ENCODE results near the gene PDE9A.

GRCh38 chr21:42580358-42580907 lies 66.8 kb downstream of the SLC37A1 start:
- PRO-cap, result no peak
- RRBS, result no CpG with 5 or more reads among the region's 16 CpGs

DNA sequence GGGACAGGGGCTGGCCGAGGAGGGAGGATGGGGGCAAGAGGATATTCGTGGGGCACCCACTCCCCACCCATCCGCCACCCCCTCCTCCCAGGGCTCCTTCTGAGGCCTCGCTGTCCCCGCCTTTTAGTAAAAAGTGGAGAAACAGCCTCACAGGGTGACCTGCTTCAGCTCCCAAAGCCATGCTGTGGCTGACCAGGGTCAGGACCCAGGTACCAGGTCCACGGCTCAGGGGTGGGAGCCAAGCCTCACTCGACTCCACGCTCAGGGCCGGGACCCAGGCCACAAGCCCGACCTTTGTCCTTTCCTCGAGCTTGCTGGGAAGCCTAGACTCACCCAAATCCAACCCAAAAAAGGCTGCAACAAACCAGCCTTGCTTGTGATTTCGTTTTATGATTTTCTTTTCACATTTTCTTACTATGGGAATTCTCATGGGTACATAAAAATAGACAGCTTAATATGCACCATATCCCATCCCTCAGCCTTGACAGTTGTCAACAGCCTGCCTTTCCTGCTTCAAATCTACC lies 59.6 kb upstream of the PDE9A start:
- PRO-cap, result no peak
- RRBS, result no CpG with 5 or more reads among the region's 12 CpGs

GRCh38 chr21:42653325-42654104 lies at the start of gene PDE9A:
TSS of gene PDE9A (plus strand) at chr21:42653621.
- PRO-cap, result bidirectional peak, plus-strand start at chr21:42653621, minus-strand start at chr21:42653469; bidirectional peak, plus-strand start at chr21:42653955, minus-strand start at chr21:42653854
- RRBS, result 2% methylated on average over 43 of the region's 84 CpGs

DNA sequence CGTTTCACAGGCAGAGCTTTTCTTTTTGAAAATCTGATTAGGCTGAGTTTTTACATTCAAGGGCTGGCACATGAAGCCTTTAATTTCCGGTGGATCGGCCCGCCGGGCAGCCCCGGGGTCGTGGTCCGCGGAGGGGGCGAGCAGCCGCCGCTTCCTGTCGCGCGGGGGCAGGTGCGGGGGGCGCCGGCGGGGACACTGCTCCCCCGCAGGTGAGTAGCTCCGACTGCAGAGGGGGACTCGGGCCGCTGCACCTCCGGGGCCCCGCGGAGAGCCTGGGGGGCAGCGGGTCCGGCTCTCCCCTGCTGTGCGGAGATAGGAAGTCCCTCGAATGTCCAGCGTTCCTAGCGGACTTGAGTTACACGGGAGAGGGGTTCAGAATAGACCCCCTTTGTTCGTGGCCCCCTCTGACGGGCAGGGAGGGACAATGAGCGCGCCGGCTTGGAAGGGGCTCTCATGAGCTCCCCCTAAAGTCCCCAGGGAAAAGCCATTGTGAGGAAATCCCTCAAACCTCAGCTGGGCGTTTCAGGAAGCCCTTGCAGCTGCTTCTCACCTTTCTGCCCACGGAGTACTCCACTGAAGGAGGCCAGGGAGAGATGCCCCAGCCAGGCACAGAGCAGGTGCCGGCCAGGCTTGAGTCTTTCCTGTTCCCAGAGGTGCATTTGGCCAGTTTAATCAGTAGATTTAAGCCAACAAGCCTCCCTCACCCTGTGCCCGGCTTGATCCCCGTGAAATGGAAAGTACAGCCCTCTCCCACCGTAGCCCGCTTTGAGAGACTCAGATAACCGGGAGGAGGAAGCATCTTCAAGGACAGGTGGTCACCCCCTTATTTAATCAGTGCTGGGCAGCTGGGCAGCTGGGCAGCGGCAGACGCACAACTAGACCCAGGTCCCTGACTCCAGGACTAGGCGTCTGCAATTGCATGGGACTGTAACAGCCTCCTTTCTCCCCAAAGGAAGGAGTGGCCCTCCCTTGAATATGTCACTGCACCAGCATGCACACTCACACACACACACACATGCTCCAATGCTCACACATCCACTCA lies 1.0 kb downstream of the PDE9A start:
- PRO-cap, result no peak
- RRBS, result 5% methylated on average over 28 of the region's 49 CpGs

GRCh38 chr21:42689603-42689940 lies 36.2 kb downstream of the PDE9A start:
- PRO-cap, result no peak
- RRBS, result no CpG with 5 or more reads among the region's 8 CpGs

- PRO-cap, result no peak
- RRBS, result no CpG with 5 or more reads among the region's 20 CpGs
Observed at GRCh38 chr21:42703950-42704465, 50.6 kb downstream of the PDE9A start.

DNA sequence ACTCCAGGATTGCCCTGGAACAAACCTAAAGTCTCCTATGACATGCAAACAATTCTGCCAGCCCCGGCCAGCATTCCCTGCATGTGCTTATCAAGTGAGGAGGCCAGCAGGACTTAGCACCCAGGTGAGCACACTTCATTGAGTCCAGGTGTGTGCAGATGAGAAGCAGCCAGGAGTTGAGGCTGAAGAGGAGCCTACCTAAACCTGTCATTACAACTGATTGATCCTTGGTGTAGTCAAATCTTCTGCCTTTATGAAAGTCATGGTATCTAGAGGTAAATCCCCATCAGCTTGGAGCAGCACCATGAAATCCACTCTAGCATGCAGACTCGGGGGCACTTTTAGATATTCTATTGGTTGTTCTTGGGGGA lies 69.8 kb downstream of the PDE9A start:
- PRO-cap, result no peak
- RRBS, result 35% methylated on average over 1 of the region's 2 CpGs

GRCh38 chr21:43188670-43189282 lies 20.0 kb downstream of the CRYAA start:
- PRO-cap, result no peak
- RRBS, result 19% methylated on average over 4 of the region's 16 CpGs

DNA sequence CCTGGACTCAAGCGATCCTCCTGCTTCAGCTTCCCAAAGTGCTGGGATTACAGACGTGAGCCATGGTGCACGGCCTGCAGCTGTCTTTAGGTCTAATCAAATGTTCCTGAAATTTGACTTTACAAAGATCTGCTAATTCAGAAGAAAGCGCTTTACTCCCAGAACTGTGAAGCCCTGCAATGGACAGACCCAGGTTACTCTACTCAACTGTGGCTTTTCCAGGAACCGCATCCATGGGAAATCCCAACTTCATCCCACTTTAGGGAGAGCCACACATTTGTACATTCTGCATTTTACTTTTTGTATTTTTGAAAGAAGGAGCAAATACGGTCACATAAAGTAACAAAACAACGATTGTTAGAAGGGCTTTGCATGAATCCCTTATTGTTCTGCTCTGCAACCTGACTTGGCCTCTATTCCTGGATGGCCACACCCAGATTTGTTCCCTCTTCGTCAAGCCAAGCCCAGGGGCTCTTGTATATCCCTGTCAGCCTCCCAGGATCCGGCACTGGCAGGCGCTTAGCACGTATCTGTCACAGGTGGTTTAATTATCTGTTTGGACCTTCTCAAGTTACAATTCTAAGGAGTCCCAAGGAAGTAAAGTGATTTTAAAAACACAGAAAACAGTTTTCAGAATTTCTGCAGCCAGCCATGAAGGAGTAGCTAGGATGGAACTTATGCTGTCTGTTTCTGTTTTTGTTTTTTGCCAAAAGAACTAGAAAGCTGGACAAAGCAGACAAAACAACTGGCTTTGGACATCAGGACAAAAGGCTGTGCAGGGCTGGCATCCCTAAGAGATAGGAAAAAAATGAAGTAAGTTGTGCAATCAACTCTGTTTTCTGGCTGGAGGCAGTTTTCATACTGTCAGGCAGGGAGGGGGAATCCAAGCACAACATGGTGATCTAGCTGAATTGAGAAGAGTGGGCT lies 28.0 kb downstream of the CRYAA start:
- PRO-cap, result no peak
- RRBS, result no CpG with 5 or more reads among the region's 11 CpGs

- PRO-cap, result no peak
- RRBS, result 37% methylated on average over 3 of the region's 23 CpGs
Observed at GRCh38 chr21:43306943-43307698, 119.8 kb downstream of the SIK1 start.

- PRO-cap, result no peak
- RRBS, result no CpG with 5 or more reads among the region's 11 CpGs
Observed at GRCh38 chr21:43337697-43338326, 89.1 kb downstream of the SIK1 start.

DNA sequence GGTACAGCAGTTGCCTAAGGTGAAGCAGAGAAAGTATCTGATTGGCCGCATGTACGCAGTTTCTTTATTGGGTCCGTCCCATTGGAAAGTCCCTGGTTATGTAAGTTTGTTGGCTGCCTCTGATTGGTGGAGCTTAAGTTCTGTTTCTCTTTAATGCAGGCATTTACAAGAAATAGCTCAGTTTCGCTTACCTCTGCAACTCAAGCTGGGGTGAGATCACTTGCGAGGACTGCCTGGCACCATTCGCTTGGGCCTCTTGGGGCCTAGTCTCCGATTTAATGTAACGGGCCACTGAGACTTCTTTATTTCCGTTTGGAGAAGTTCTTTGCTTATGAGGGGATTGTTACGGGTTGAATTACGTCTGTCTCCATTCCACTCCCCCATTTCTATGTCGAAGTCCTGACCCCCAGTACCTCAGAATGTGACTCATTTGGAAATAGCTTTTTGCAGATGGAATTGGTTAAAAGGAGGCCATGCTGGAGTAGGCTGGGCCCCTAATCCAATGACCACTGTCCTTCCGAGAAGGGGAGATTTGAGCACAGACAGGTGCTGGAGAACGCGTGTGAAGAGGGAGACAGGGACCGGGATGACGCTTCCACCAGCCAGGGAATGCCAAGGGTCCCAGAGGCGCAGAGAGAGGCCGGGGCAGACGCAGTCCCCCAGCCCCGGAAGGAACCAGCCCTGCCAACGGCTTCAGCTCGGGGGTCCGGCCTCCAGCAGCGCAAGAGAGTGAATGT lies 73.9 kb downstream of the SIK1 start:
- PRO-cap, result unidirectional peak, plus-strand start at position 219 of the sequence
- RRBS, result 94% methylated on average over 7 of the region's 25 CpGs

DNA sequence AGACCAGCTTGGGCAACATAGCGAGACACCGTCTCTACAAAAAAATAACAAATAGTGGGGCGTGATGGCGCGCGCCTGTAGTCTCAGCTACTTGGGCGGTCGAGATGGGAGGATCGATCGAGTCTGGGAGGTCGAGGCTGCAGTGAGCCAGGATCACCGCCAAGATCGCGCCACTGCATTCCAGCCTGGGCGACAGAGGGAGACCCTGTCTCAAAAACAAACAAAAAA lies 277 bp downstream of the HSF2BP start:
- PRO-cap, result no peak
- RRBS, result no CpG with 5 or more reads among the region's 15 CpGs

GRCh38 chr21:43686378-43687070 lies 27.2 kb downstream of the RRP1B start:
- PRO-cap, result no peak
- RRBS, result no CpG with 5 or more reads among the region's 15 CpGs

DNA sequence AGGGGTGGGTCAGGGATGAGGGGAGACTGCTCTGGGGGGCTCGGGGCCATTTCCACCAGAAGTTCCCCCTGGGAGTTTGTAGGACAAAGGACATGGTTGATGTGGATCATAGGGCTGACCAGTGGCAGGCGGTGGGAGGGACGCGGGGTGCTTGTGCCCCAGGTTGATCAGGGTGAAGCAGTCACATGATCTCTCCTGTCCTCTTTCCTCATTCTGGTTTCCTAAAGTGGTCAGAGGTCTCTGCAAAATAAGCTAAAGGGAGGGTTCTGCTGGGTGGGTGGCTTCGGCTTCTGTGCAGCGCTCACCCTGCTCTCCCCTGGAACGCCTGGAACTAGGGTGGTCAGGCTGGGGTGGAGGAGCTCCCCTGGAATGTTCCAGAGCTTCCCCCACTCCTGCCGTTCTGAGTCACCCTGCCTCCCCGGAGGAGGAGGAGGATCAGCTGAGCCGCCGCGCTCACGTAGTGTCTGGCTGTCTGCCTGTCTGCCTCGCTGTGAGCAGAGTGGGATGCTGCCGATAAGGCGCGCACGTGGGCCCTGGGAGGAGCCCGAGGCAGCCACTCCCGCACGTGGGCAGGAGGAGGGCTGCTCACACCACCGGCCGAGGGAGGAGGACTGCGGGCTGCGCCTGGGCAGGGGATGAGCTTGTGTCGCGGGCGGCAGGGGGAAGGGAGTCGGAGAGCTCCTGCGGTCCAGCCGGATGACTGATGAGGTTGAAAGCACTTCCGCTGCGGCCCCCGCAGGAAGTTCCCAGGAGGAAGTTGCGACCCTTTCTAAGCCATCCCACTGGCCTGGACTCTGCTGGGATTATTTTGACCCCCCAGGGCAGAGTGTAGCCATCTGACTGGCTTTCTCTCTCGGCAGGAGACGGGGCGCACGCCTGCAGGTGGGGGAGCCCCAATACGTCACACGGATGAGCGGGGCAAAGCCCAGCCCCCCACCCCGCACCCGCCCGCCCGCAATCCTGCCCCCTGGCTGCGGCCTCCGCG lies 9.5 kb downstream of the PDXK start:
- PRO-cap, result bidirectional peak, plus-strand start at position 593 of the sequence, minus-strand start at position 402 of the sequence
- RRBS, result 1% methylated on average over 7 of the region's 49 CpGs

DNA sequence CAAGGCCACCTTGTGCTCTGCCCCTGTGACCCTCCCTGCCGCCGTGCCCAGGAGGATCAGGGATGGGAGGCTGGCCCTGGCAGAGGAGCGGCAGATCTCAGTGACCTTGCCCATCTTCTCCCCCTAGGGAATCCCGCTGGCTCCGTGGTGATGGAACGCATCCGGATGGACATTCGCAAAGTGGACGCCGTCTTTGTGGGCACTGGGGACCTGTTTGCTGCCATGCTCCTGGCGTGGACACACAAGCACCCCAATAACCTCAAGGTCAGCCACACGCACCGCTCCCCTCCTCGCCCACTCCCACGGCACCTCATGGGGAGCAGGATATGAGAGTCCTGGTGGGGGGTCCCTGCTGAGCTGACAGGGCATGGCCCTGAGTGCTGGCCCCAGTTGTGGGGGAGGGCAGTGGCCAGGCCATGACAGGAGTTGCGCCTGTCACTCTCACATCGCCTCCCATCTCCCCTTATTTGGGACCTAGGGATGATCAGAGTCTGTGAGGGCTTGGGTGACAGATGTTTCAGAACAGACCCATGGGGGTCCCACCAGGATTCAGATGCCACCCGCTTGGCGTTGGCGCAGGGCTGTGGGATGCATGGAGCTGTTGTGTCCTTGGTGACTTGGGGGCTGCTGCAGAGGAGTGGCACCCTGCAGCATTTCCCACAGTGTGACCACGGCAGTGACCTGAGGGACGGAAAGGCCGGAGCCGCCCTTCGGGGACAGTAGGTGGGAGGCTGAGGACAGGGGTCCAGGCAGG lies 22.5 kb downstream of the CSTB start:
- PRO-cap, result no peak
- RRBS, result no CpG with 5 or more reads among the region's 25 CpGs

- PRO-cap, result no peak
- RRBS, result no CpG with 5 or more reads among the region's 9 CpGs
Observed at GRCh38 chr21:43792887-43793417, 3.6 kb downstream of the RRP1 start.

DNA sequence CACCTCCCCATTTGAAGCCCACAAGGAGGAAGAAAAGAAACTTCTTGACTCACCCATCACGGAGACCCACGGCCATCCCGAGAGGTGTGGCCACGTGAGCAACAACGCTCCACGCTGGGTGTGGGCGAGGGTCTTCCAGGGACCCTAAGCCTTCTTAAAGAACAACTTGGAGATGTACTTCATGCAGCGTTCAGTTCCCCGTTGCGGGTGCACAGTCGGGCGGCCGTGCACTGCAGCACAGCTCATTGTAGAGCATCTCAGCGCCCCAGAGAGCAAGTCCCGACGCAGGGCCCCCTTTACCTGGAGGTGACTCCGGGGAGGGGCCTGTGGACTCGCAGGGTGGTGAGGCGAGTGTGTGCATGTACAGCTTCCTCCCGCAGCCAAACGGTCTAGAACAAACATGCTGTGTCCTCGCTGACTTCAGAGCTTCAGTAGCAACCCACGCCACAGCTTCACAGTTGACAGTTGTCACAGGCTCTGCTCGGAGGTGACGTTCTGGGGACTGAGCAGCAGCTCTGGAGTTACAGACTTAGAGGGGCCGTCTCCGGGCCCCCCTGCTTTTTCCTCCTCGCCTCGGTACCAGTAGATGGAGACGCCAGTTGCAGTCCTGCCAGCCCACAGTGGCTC lies 19.5 kb downstream of the RRP1 start:
- PRO-cap, result no peak
- RRBS, result no CpG with 5 or more reads among the region's 30 CpGs

GRCh38 chr21:43809375-43809788 lies 20.0 kb downstream of the RRP1 start:
- PRO-cap, result no peak
- RRBS, result 86% methylated on average over 5 of the region's 16 CpGs

DNA sequence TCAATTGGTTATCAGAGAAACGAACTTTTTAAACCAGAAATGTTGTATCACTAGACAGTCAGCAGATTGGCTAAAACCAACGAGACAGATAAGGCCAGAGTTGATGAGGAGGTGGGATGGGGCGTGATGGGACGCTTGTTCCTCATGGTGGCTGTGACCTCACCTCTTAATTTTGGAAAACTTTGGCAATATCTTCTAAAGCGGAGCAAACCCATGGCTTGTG lies 41.3 kb downstream of the AGPAT3 start:
- PRO-cap, result no peak
- RRBS, result no CpG with 5 or more reads among the region's 5 CpGs